ENCODE measurements around a stretch of chr17.

DNA sequence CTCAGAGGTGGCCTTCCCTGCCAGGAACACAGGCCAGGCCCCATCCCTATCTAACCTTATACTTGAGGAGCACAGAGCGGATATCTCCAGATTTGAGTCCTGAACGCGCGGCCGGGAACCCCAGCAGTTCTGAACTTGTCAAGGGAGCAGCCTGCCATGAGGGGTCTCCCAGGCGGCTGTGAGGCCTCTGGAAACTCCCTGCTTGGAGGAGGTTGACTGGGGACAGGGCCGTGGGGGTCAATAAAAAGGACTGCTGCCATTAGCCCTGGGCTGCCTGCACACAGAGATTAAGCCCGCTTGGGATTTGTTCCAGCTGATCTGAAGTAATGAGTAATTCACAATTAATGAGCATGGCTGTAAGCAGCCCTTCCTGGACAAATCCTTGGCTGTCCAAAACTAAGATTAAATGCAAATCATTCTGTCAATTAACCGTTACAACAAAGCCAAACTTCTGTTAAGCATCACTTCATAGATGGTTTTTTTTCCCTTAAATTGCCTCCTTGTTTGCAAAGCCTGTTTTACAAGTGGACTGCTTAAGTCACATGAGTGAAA, 1.7 kb upstream of the B3GNTL1 start:
- PRO-cap, 2 experiments, result no peak in any of the 2 experiments

DNA sequence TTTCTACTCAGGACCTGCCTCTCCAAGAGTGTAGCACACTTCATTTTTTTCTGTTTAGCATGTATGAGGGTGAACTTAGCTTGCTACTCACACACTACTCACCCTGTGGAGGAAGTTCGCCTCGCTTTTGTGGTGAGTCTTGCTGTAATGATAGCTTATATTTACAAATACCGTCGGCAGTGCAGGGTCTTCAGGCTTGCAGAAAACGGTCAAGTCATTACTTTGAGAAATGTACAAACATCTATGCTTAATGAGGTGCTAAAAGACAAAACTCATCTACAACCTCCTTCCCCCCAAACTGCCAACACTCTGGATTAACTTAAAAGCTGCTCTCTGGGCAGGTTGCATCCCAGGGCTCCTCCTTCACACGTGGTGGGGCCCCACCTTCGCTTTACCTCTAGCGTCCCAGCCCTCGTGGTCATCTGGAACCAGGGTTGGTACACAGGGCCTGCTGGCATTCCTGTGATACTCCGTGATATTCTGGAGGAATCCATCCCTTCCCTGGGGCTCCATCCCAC, 4.7 kb downstream of the METRNL start:
- PRO-cap, 2 experiments, result no peak in any of the 2 experiments

GRCh38 chr17:83087710-83088219, 8.4 kb downstream of the METRNL start:
- PRO-cap, 2 experiments, result no peak in any of the 2 experiments

- PRO-cap, 2 experiments, result no peak in any of the 2 experiments
Observed at GRCh38 chr17:83090996-83092349, 12.1 kb downstream of the METRNL start.

- PRO-cap, 2 experiments, result peak in 1 of 2 experiments; most common minus-strand start chr17:83125667 (in 1)
Observed at GRCh38 chr17:83125228-83125907, 46.0 kb downstream of the METRNL start.

DNA sequence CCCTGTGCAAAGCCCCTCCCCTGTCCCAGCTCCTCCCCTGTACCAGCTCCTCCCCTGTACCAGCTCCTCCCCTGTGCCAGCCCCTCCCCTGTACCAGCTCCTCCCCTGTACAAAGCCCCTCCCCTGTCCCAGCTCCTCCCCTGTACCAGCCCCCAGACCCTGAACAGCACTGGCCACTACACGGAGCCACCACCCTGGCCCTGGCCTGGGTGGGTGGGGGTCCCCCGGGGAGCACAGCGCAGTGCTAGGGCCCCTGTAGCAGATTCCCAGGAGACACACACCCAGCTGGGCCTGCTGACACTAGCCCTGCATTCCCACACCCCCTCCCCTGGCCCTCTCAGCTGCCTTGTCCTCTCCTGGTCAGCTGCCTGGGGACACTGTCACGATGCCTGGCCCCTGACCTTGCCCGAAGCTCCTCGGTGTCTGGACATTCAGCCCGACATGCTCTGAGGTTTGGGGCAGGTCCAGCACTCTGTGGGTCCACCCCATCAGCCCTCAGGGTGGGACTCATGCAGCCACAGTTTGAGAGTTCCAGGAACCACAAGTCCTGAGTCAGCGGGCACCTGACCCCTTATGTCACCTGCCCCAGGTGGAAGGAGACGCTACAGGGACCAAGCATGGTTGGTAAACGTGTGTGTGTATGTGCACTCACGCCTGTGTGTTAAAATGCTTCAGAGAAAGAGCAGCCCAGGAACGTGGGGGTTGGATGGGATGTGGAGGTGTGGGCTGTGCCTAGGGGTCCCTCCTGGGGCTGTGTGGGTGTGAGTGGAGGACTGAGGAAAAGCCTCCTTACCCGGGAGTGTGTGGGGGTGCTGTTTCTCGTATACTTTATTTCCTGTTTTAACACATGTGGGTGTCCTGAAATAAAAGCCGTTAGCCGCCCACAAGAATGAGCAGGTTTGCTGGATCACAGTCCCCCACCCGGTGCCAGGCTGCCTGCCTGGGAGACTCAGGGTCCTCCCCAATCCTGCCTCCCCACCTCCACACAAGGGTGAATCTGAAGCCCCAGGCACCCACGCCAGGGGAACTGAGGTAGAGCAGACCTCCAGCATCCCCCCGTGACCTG, 114.3 kb downstream of the METRNL start:
- PRO-cap, 2 experiments, result no peak in any of the 2 experiments